ENCODE results near the genes CXCR6, MYL3 and PTH1R.

- RRBS: no CpG with 5 or more reads among the region's 10 CpGs
Measured at GRCh38 chr3:45942885-45943615, at the start of gene CXCR6. CXCR6 (plus strand) TSS chr3:45943464.

GRCh38 chr3:46090053-46090735 lies 62.9 kb upstream of the XCR1 start:
- RRBS: no CpG with 5 or more reads among the region's 7 CpGs

DNA sequence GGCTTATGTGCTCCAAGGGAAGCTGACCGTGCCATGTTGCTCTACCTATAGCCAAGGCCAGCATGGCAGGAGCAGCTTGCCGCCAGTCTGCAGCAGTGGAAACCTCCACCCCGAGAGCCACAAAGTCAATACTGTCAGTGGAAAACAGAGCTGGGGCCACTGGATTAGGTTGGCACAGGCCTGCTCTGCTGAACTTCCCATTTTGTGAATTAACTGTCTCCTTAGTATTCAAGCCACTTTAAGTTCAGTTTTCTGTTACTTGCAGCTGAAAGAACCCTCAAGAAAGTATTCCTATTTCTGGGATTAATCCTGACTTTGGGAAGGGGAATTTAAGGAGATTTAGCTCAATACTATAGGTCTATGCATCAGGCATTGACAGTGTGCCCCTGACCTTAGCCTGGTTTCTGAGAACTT lies 63.8 kb upstream of the XCR1 start:
- RRBS: no CpG with 5 or more reads among the region's 3 CpGs

GRCh38 chr3:46092734-46093121 lies 65.4 kb upstream of the XCR1 start:
- RRBS: no CpG with 5 or more reads among the region's 2 CpGs

GRCh38 chr3:46130623-46131414 lies 77.3 kb downstream of the CCR1 start:
- RRBS: no CpG with 5 or more reads among the region's 7 CpGs

GRCh38 chr3:46162852-46163630 lies 45.1 kb downstream of the CCR1 start:
- RRBS: no CpG with 5 or more reads among the region's 5 CpGs

DNA sequence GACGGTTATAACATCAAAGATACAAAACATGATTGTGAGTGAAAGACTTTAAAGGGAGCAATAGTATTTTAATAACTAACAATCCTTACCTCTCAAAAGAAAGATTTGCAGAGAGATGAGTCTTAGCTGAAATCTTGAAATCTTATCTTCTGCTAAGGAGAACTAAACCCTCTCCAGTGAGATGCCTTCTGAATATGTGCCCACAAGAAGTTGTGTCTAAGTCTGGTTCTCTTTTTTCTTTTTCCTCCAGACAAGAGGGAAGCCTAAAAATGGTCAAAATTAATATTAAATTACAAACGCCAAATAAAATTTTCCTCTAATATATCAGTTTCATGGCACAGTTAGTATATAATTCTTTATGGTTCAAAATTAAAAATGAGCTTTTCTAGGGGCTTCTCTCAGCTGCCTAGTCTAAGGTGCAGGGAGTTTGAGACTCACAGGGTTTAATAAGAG lies 435 bp downstream of the CCR5 start:
- RRBS: no CpG with 5 or more reads among the region's 2 CpGs

- RRBS: no CpG with 5 or more reads among the region's 10 CpGs
Measured at GRCh38 chr3:46406199-46406920, 699 bp upstream of the CCRL2 start.

GRCh38 chr3:46429705-46429904 lies 22.5 kb downstream of the CCRL2 start:
- RRBS: no CpG with 5 or more reads among the region's 4 CpGs

DNA sequence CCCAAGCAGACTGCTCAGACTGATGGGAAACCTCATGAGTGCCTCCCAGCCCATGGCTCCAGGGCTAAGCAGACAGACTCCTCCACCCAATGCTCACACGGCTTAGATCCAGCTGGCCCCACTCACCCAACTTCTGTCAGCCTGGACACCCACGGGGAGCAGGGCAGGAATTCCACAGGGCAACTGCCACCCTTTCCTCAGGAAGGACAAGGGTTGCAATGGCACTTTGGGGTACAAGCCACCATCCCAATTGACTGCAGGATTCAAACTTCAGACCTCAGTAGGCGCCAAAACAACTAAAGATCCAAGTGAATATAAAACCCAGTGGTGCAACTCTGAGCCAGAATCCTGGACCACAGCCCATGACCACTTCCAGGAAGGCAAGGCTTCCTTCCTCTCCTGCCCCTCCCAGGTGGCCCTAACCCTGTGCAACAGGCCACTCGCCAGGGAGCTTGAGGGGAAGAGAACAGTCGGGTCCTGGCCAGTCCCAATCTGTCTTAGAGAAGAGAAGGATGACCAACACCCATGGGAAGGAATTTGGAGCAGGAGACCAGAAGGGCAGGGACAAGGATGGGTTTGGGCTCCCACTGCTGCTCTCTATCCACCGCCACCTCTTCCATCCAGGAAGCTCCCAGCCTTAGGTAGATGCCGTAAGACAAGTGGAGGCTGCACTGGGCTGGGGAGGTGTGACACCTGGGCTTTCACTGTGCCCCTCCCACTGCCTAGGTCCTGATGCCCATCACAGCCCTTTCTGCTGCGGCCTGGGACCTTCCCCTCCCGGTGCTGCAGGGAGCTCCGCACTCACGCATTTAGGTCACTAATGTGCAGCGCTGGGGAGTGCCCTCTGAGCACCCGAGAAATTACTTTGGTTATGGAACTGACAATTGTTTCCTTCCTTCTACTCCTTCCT lies 1.1 kb downstream of the LTF start:
- RRBS: no CpG with 5 or more reads among the region's 13 CpGs

DNA sequence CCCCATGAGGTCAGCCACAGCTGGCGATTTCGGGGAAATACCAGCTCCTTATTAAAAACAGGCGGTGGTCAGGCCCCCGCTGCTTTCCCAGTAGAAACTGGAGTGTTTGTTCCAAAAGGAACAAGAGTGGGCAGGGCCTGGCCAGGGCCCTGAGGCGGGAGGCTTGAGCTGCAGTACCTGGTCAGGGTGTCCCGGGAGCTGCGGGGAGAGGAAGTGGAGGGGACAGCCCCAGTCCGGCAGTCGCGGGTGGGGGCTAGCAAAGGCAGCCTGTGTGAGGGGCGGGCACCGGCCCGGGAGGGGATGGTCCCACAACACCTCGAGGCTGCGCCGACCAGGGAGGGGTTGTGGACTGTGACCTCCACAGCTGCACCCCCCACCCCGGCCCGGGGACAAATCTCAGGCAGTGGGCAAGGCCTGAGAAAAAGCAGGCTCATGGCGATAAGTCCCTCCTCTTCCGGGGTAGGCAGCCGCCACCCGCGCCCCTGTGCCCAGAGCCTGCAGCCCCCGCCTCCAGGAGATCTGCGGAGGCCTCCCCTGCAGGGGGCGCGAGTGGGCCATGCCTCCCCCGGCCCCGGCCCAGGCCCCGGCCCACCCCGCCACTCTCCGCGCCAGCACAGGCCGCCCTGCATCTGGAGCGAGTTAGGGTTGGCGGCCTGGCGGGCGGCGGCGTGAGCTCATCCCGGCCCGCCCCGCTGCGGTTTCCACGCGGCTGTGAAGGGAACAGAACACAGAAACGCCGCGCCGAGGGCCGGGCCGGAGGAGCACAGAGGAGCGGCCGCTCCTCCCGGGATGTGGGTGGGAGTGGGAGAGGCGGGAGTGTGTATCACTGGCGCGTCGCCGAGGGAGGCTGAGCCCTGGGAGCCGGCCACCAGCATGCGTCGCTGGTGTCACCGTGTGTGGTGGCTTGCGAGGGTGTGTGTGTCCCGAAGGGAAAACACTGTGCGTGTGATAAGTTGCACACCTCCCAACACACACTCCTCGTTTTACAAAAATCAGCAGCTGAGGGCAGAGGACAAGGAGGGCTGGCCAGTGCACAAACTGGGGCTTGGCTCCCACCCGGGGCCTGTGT lies 17.4 kb downstream of the MYL3 start:
- RRBS: 3% methylated on average over 36 of the region's 69 CpGs

DNA sequence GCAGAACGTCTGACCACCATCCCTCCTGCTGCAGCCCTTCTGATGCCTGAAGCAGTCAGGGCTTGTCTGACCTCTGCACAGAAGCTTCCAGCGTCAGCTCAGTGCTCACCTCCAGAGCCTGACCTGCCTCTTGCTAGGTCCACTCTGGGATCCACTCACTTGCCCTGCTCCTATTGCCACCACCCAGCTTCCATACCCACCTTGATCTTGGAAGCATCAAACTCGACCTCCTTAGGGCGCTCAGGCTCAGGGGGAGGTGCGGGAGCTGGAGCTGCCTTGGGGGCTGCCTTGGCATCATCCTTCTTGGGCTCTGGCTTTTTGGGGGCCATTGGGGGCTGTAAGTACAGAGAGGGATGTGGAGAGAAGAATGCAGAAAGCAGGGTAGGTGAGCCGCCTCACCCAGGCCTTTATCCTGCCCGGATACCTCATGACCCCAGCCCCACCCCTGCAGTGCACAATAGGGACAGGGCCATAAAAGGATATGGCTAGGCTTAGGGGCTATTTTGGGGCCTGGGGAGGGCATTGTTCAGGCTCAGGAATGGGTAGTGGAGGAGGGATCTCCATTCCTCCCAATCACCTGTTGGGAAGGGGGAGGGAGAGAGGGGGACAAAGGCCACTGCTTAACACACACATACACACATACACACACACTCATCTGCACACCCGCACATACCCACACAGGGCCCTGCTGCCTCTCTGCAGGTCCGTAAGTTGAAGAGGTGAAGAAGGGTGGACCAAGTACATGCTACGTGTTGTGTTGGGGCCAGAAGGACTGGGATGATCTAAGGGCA lies at the start of gene MYL3:
TSS of gene MYL3 (minus strand) at position 383 of the 791 bp plus-strand sequence.
- RRBS: no CpG with 5 or more reads among the region's 10 CpGs

- RRBS: no CpG with 5 or more reads among the region's 4 CpGs
Measured at GRCh38 chr3:46877436-46877884, at the start of gene PTH1R. PTH1R (plus strand) TSS chr3:46877721.

DNA sequence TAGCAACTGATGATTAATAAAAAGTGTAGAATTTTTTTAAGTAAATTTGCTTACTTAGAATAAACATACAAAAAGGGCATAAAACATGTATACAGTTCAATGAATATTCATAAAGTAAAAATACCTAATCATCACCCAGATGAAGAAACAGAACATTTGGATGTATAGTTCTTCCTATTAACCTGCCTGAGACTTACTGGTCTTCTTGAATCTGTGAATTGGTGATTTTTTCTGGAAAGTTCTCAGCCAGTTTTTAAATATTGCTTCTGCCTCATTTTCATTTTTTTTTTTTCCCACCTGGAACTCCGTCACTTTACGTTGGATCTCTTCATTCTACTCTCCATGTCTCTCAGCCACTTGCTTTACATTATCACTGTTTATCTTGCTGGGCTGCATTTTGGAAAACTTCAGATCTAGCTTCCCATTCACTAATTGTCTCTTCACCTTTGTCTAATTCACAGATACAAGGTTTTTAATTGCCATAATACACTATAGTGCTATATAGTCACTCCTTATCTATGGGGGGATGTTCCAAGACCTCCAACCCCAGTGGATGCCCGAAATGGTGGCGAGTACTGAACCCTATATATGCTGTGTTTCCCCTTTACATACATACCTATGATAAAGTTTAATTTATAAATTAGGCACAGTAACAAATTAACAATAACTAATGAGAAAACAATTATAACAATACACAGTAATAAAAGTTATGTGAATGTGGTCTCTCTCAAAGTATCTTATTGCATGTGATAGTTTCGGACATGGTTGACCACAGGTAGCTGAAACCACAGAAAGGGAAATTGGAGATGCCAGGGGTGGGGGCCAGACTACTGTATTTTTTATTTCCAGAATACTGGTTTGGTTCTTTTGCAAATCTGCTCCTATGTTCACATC lies 40.4 kb downstream of the PTH1R start:
- RRBS: no CpG with 5 or more reads among the region's 5 CpGs

DNA sequence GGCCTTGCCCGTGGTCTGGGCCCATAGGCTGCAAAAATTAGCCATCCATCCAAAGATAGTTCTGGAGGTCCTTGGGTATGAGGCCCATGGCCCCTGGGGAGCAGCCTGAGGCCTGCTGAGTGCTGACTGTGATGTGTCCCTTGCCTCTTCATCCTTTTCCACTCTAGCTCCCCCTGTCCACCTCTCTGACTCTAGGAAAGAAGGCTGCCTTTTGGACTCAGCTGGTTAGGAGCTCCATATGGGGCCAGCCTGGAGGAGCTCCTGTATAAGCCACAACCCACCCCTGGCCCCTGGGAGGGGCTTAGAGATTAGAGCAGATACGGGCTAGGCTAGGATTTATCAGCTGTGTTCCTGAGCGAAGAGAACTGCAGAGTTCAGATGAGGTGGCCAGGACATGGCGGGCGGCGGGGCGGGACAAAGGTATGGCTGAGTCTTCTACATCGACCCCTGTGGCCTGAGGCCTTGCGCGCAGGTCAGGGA lies 7.8 kb downstream of the NBEAL2 start:
- RRBS: no CpG with 5 or more reads among the region's 10 CpGs

DNA sequence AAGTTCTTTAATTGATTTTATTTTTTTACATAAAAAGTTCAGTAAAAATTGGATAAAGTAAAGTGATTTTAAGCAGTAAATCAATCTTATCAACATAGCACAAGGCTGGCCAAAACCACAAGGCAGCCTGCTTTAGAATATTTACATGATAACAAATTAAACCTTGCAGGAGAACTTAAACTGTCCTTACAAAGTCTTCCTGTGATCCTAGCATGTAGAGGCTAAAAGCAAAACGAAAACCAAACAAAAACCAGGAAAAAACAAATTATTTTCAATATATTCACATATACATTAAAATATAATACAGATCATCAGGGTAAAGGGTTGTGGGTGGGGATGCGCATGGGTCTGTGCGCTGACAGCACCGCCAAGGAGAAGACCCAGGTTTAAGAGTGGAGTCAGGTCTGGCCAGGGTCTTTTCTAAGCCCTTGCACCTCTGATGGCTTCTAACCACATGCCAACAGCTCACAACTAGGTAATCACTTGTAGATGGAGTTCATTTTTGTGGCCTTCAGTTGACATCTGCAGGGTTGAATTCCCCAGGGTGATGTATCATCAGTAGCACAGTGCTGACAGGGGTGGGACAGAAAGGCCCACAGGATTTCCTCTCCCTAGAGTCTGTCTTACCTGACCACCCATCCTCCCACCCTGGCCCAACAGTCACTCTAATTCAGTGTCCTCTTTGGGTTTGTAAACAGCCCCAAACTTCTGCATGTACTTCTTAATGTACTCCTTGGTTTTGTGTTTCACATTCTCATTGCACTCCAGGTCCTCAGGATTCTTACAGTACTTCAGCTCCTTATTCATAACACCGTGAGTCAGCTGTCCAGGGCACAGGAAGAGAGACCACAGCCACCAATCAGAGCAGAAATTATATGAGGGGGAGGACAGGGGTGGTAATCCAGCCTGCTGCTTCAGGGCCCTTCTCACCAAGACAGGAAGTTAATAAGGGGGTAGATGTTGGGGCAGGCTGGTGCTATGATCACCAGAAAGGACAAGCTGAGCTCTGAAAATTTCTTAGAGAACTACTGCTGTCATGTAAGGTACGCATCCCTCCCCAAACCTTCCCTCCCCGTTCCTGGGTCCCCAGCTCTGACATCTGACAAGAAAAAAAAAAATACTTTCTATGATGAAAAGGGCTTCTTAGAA lies 37.3 kb downstream of the NBEAL2 start:
- RRBS: no CpG with 5 or more reads among the region's 7 CpGs

DNA sequence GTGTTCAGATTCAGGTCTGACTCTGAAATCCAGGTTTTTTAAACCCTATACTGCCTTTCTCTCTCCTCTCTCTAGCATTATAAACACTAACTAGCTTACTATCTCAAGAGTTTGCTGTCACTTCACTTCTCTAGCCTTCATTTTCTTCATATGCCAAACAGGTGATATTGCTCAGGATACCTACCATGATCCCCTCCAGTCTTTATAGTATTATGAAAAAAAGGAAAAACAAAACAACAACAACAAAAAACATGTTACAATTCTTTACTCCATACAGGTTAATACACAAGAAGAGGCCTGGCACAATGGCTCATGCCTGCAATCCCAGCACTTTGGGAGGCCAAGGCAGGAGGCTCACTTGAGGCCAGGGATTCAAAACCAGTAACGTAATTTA lies 2.6 kb downstream of the SETD2 start:
- RRBS: no CpG with 5 or more reads among the region's 1 CpG

DNA sequence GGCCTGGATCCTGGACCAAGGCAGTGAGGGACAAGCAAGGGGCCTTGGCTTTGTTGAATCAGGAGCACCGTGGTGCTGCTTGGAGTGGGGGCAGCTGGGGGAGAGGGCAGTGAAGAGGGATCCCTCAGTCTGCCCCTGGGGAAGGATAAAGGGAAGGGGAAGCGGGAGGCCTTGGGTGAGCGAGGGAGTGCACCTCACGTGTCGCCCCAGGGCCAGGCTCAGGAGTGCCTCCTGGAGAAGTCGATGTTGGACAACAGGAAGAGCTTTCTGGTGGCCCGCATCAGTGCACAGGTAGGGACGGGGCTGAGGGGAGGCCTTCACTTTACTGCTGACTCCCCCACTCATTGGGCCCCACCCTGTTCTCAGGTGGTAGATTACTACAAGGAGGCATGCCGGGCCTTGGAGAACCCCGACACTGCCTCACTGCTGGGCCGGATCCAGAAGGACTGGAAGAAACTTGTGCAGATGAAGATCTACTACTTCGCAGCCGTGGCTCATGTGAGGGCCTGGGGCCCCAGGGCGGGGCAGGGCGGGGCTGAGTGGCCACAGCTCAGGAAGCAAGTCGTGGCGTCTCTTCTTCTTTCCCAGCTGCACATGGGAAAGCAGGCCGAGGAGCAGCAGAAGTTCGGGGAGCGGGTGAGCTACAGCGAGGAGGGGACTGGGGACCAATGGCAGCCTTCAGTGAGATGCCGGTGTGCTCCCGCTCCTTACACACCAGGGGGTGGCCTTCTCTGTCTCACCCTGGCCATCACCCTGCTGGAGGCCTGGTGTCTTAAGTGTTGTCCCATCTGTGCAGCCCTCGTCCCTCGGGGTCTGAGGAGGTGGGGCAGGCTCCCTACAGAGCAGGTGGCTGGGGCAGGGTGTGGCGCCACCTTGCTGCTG lies 25.5 kb downstream of the PTPN23 start:
- RRBS: 59% methylated on average over 2 of the region's 26 CpGs

- RRBS: no CpG with 5 or more reads among the region's 9 CpGs
Measured at GRCh38 chr3:47609814-47611148, 31.6 kb upstream of the CSPG5 start.

Data from amniotic epithelial cell (primary cell).